Pericardium (tissue), 1 donor: ENCODE measurements around a stretch of chr2.

- RRBS, result no CpG with 5 or more reads among the region's 15 CpGs
Observed at GRCh38 chr2:106085241-106086183, 20.0 kb downstream of the ECRG4 start.

- RRBS, result no CpG with 5 or more reads among the region's 7 CpGs
Observed at GRCh38 chr2:106124804-106125535, 59.5 kb downstream of the ECRG4 start.

DNA sequence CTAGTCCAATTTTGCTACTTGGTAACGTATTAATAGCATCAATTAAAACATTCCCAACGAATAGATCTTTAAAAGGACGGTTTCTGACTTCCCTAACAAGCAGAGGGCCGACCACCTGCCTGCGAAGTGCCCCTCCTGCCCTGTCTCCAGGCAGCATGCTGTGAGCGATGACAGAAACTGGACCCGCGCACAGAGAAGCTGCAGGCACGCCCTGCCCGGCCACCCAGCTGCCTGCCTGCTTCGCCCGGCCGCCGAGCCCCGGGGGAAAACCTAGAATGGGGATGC is 856 bp downstream of the UXS1 start:
- RRBS, result no CpG with 5 or more reads among the region's 15 CpGs

- RRBS, result 31% methylated on average over 4 of the region's 11 CpGs
Observed at GRCh38 chr2:106577103-106577542, 90.0 kb downstream of the CD8B2 start.

- RRBS, result no CpG with 5 or more reads among the region's 1 CpG
Observed at GRCh38 chr2:107137919-107138118, 251.9 kb upstream of the ST6GAL2 start.

GRCh38 chr2:107385359-107385724 is 441.4 kb upstream of the RGPD4 start:
- RRBS, result no CpG with 5 or more reads among the region's 3 CpGs

GRCh38 chr2:107542101-107542942 is 284.4 kb upstream of the RGPD4 start:
- RRBS, result no CpG with 5 or more reads among the region's 10 CpGs

DNA sequence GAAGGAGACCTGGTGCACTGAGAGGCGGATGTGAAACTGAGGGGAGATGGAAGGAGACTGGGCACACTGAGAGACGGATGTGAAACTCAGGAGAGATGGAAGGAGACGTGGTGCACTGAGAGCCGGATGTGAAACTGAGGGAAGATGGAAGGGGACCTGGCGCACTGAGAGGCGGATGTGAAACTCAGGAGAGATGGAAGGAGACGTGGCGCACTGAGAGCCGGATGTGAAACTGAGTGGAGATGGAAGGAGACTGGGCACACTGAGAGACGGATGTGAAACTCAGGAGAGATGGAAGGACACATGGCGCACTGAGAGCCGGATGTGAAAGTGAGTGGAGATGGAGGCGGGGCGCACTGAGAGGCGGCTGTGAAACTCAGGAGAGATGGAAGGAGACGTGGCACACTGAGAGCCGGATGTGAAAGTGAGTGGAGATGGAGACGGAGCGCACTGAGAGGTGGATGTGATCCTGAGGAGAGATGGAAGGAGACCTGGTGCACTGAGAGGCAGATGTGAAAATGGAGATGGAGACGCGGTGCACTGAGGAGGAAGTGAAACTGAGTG is 281.9 kb upstream of the RGPD4 start:
- RRBS, result 96% methylated on average over 4 of the region's 21 CpGs

- RRBS, result no CpG with 5 or more reads among the region's 4 CpGs
Observed at GRCh38 chr2:107746820-107747111, 79.9 kb upstream of the RGPD4 start.

DNA sequence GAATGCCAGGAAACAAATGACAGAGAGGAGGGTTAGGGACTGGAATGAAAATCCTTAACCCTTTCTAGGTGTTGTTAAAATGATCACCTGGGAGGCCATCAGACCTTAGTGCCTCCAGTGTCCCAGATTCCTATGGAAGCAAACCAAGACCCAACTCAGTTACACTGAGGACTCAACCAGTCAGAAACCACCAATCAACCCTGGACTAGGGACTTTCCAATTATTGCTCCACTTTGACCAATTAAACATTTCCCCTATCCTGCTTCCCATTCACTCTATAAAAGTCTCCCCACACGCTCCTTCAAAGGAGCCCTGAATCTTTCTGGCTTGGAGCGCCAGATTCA is 20.9 kb upstream of the SULT1C2 start:
- RRBS, result no CpG with 5 or more reads among the region's 2 CpGs

DNA sequence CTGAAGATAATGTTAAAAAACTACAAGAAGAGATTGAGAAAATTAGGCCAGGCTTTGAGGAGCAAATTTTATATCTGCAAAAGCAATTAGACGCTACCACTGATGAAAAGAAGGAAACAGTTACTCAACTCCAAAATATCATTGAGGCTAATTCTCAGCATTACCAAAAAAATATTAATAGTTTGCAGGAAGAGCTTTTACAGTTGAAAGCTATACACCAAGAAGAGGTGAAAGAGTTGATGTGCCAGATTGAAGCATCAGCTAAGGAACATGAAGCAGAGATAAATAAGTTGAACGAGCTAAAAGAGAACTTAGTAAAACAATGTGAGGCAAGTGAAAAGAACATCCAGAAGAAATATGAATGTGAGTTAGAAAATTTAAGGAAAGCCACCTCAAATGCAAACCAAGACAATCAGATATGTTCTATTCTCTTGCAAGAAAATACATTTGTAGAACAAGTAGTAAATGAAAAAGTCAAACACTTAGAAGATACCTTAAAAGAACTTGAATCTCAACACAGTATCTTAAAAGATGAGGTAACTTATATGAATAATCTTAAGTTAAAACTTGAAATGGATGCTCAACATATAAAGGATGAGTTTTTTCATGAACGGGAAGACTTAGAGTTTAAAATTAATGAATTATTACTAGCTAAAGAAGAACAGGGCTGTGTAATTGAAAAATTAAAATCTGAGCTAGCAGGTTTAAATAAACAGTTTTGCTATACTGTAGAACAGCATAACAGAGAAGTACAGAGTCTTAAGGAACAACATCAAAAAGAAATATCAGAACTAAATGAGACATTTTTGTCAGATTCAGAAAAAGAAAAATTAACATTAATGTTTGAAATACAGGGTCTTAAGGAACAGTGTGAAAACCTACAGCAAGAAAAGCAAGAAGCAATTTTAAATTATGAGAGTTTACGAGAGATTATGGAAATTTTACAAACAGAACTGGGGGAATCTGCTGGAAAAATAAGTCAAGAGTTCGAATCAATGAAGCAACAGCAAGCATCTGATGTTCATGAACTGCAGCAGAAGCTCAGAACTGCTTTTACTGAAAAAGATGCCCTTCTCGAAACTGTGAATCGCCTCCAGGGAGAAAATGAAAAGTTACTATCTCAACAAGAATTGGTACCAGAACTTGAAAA is 21.2 kb downstream of the GCC2 start:
- RRBS, result no CpG with 5 or more reads among the region's 7 CpGs

GRCh38 chr2:108612104-108613109 is 78.1 kb downstream of the LIMS1 start:
- RRBS, result 75% methylated on average over 5 of the region's 14 CpGs

GRCh38 chr2:108636735-108636968 is 82.6 kb upstream of the RANBP2 start:
- RRBS, result no CpG with 5 or more reads among the region's 1 CpG

DNA sequence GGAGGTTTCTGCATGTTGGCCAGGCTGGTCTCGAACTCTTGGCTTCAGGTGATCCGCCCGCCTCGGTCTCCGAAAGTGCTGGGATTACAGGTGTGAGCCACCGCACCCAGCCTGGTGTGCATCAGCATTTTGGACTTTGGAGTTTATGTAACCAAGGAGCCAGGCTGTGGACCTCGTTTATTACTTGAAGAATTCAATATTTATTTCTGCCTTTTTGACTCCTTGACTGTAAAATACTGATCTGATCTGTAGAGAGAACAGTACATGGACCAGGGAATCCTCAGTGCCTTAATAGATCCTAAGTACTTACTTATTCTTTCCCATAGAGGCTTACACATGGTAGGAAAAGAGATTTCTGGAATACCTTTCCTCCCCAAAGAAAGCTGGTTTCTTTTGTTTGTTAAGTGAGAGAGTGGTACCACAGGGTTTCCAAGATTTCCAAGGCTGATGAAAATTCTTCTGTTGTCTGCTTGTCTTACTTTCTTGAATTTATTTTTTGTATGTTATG is 8.6 kb downstream of the RANBP2 start:
- RRBS, result no CpG with 5 or more reads among the region's 7 CpGs

- RRBS, result no CpG with 5 or more reads among the region's 2 CpGs
Observed at GRCh38 chr2:108756348-108756820, 30.2 kb upstream of the CCDC138 start.

GRCh38 chr2:108764637-108765515 is 21.7 kb upstream of the CCDC138 start:
- RRBS, result no CpG with 5 or more reads among the region's 8 CpGs

DNA sequence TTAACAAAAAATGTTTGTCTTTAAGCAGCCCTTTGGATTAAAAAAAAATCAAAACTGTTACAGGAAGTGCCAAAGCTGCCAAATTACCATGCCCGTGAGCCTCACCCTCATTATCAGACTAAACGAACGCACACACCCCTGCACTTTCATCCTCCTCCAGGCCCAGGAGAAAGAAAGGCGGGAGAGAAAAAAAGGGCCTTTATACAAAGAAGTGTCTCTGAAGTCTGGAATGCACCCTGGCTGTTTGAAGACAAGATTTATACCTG is 31.1 kb downstream of the EDAR start:
- RRBS, result no CpG with 5 or more reads among the region's 4 CpGs

DNA sequence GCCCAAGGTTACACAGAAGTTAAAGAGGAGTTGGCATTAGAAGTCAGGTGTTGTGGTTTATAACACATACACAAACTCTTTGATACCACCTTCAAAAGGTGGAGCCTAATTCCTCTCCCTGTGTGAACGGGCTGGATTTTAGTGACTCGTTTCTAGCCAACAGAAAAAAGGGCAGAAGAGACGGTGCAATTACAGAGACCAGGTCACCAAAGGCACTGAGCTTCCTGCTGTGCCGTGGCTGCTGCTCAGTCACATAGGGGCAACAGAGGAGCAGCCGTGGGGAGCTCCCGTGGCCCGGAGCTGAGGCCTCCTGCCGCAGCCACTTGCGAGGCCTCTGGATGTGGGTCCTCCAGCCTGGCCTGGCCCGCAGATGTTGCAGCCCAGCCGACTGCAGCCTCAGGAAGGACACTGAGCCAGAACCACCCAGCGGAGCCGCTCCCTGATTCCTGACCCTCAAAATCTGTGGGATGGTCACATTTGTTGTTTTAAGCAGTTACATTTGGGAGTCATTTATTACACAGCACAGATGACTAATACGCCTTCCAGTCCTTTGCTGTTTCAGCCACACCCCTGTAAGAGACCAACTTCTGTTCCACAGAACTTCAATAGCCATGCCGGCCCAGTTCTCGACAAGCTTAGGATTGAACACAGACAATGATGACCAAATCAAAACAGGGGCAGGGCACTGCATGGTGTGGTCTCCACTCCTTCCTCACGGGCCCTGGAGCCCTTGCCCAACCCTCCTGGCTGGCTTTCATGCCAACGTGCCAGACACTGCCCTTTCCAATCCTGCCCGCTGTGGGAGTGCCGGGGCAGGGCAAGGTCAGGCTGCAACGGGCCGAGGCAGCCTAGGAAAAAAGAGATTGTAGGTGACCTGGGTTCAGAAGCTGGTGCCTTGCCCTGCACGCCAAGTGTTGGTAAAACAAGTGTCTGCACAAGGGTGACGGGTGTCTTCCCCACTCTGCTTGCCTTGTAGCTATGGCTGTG is 17.0 kb downstream of the EDAR start:
- RRBS, result no CpG with 5 or more reads among the region's 24 CpGs

GRCh38 chr2:109127921-109128584 is 952 bp upstream of the SH3RF3 start:
- RRBS, result 2% methylated on average over 16 of the region's 62 CpGs

GRCh38 chr2:109160280-109161033 is 31.5 kb downstream of the SH3RF3 start:
- RRBS, result no CpG with 5 or more reads among the region's 4 CpGs